LHCN-M2 (cell line): ENCODE measurements around a stretch of chr9.

DNA sequence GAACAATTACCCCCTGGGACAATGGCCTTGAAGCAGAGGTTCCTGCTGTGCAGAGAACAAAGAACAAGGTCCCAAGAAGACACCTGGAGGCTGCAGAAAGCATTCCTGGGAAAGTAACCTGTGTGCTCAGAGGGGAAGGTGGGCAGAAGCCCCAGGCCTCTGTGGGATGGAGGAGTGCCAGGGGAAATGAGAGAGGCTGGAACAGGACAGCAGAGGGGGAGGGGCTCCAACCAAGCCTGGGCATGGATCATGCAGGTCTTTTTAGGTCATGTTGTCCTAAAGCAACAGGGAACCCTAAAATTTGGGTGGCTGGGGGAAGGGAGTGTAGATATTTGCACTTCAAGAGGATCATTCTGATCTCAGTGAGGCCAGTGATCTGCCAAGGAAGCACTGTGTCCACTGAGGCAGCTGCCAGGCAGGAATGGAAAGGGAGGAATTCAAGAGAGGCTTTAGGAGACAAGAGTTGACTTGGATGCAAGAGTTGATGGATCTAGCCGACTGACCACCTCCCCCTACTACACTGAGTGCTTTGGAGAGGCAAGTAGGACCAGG is 126.7 kb downstream of the CRB2 start:
- RAMPAGE, long total RNA: no peak

DNA sequence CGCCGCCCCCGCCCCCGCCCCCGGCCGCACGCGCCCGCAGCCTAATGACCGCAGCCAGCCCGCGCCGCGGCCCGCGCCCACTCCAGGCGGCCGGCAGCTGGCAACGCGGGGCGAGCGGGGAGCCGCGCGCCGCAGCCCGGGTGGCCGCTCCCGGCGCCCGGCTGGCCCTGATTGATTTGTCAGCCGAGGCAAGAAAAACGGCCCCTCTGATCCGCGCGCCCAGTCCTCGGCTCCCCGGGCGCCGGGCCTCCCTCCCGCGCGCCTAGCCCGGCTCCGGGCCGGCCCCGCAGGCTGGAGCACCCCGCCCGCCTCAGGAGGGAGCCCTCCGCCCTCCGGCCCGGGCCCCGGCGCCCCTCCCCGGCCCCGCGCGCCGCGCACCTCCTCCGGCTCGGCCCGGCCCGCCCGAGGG is 11.9 kb upstream of the LHX2 start:
- RAMPAGE, long total RNA: no peak

- RAMPAGE, long total RNA: no peak
Measured at GRCh38 chr9:124206276-124206816, 51.4 kb upstream of the NEK6 start.

GRCh38 chr9:124219176-124219509 is 38.6 kb upstream of the NEK6 start:
- RAMPAGE, long total RNA: no peak

DNA sequence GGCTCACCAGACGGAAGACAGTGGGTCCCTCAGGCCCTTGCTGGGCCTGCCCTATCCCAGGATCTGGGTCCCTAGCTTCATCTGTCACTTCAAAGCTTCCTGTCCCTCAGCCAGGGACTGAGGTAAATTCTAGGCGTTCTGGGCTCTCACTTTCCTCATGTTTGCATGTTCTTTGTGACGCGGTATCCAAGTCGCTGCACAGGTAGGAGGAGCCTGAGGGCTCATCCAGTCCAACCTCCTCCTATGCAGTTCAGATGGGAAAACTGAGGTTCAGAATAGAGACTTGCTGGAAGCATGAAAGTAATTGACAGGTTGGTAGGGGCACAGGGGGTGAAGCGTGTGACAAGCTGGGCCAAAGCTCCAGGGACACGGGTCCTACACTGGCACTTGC is 35.4 kb upstream of the NEK6 start:
- RAMPAGE, long total RNA: no peak

DNA sequence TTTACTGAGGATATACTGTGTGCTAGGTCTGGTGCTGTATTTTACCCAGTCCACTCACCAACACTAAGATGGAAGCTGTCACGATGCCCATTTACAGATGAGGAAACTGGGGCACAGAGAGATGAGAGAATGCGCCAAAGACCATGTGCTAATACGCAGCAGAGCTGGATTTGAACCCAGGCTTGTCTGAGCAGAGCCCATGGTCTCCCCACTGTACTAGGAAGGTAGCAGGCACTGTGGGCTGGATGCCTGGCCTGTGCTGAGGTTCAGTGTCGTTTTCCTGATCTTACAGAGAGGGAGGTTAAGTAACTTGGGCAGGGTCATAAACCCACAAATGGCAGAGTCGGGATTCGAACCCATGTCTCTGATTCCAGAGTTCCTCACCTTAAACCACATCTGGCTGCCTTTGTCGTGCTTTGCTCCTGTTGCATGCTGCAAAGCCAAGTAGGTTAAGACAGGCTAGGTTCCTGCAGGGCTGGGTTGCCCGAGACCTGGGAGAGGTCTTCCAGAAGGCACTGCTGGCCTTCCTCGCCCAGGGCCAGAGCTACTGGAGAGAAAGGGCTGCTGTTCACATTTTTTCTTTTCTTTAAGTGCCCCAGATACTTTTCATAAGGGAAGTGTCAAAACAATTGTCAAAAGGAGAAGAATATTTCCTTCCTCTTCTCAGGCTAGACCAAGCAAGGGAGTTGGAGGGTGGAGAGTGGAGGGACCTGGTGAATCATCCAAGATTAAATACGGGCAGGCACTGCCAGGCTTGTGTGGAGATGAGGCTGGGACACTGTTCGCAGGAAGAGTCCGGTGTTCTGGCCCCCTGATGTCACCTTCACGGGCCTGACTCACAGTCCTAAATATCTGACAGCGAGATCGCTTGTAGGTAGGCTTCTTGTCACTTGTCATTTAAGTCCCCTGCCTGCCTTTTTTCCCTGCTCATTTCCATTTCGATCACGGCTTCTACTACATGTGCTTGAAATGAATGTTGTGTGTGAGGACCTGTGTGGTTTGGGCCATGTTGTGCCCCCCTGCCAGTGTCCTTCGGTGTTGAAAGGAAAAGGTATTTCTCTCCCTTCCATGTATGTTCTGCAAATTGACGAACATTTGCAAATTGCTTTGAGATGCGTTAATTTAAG is 3.3 kb downstream of the NEK6 start:
- RAMPAGE, long total RNA: no peak

DNA sequence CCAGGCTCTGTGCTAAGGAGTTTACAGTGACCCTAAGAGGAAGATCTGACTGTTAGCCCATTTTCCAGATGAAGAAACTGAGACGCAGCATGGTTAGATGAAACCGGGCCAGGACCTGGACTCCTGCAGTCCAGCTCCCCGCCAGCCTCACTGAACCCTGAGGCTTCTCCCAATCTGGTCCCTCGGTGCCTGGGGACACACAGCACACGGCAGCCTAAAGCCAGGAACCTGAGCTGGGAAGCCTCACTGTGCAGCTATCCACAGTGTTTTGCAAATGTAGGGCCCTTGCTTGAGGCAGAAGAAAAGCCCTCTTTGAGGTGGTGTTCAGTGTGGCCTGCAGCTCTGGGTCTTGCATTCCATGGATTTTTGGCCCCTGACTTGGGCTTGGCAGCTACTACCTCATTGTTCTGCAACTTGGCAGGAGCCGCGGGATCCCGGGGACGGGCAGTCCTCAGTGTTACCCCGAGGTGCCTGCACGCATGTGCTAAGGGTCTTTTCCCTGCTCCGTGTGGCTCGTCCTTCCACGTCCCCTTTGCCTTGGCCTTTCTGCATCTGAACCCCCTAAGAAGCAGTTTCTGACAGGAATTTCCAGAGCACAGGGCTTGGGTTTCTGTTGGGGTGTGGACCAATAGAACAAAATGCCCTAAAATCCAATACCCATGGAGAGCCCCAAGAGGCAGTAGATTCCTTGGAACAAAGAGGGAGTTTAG is 39.7 kb downstream of the NEK6 start:
- RAMPAGE, long total RNA: no peak

GRCh38 chr9:124392788-124393413 is 22.3 kb downstream of the PSMB7 start:
- RAMPAGE, long total RNA: no peak

DNA sequence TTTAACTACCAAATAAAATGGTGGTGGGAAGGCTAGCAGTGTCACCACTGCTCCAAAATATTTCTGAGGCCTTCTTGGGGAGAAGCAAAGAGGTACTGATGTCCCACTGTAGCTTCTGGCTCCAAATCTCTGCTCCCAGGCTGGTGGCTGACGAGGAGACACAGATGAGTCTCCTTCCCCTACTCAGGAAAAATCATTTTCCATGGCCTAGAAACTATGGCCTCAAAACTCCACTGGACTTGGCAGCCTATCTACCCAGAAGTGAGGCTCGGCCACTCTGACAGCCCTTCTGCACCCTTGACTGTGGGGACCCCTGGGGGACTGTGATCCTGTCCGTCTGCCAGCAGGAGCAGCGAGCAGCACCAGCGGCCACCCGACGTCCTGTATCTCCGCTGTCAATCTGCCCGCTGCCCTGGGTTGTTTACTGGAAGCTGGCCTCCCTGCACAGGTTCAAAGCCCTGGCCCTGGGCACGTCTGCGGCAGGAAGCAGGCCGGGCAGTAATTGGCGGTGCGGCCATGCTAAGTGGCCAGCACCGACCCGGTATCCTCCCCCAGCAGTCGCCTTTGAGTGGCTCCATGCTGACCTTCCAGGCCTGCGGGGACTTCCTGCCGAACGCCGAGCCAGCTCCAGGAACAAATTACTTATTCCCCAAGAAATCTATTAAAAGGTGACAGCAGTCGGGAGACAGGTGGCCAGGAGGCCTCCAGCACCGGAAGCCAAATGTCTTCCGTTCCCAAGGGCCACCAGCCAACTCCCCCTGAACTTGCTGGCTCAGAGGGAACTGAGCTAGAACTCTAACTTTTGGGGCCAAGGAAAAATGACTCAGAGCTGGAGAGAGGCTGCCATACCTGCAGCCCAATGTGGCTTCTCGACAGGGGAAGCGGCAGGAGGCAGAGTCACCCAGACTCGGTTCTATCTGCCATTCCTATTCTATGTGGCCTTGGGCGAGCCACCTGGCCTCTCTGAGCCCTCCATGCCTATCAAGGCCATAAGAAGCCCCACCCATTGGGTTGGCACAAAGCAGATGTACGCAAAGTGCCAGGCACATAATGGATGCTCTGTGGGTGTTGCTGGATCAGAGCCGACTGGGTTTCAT is 13.5 kb upstream of the PSMB7 start:
- RAMPAGE, long total RNA: no peak

- RAMPAGE, long total RNA: no peak
Measured at GRCh38 chr9:124694825-124695495, 76.2 kb downstream of the NR6A1 start.

DNA sequence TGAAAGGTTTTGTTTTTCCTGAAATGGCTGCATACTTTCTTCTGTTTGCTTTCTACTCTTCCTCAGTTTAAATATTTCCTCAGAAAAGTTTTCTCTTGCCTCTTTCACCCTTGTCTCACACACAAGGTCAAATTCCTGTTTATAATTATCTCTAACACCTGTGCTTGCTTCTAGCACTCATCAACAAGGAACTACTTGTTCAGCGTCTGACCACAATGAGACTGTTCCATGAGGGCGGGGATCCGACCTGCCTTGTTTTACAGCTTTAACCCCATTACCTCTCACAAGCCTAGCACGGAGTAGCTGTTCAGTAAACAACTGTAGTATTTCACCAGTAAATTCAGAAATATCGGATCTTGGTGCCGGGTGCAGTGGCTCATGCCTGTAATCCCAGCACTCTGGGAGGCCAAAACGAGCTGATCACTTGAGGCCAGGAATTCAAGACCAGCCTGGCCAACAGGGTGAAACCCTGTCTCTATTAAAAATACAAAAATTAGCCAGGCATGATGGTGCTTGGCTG is 37.0 kb downstream of the NR6A1 start:
- RAMPAGE, long total RNA: no peak

DNA sequence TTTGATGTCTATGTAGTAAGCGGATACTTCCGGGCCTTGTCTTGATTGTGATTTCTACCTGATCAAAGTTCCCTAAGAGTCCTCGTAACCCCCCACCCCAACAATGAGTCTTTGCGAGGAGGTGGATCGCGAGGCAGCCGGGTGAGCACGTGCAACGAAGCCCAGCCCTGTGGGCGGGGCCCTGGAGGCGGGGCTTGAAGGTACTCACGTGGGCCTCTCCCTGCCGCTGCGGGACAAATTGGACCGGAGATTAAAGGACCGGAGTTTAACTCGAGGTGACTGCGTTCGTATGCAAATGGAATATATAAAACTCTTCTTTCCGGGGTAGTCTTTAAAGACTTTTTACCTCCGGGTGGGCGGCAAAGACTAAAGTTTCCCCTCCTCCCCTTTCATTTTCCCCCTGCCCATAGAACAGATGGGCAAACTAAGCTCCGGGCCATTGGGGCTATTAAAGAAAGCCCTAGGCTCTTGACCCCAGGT is 428 bp upstream of the NR6A1 start:
- RAMPAGE, long total RNA: no peak

DNA sequence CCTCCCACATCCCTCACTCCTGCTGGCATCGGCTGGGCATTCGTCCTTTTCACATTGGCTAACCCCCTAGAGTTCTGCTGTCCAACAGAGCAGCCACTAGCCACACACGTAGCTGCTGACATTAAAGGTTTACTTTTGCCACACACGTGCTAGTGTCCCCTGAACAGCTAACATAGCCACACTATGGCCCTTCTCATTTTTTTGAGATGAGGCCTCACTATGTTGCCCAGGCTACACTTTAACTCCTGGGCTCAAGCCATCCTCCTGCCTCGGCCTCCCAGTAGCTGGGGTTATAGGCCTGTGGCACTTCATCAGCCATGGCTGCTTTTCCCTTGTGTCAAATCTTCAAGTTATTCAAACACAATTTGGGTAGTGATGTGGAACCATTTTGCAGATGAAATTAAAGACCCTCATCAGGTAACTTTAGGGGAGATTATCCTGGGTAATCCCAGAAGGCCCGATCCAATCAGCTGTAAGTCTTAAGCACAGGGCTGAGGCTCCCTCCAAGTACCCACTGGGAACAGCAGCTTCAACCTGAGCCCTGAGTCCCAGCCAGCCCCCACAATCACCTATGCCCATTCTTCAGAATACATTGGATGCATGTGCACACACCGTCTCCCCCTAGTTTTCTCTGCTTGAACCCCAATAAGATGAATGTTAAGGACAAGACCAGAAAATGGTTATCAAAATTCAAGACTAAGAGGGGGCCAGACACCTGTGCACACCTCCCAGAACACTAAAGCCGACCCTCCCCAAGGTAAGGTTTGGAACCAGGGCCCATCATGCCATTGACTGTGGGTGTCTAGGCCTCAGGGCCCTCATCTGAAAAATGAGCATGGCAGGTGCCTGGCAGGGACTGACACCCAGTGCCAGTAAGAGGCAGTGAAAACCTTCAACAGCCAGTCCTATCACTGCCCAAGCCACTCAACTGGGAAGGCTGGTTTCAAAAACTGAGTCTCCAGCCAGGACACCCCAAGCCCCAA is 2.5 kb downstream of the RPL35 start:
- RAMPAGE, long total RNA: no peak

- RAMPAGE, long total RNA: no peak
Measured at GRCh38 chr9:124870093-124871156, 8.5 kb downstream of the ARPC5L start.

GRCh38 chr9:124877318-124878051 is 15.6 kb downstream of the ARPC5L start:
- RAMPAGE, long total RNA: no peak

GRCh38 chr9:125146257-125146624 is 2.9 kb upstream of the SCAI start:
- RAMPAGE, long total RNA: no peak

DNA sequence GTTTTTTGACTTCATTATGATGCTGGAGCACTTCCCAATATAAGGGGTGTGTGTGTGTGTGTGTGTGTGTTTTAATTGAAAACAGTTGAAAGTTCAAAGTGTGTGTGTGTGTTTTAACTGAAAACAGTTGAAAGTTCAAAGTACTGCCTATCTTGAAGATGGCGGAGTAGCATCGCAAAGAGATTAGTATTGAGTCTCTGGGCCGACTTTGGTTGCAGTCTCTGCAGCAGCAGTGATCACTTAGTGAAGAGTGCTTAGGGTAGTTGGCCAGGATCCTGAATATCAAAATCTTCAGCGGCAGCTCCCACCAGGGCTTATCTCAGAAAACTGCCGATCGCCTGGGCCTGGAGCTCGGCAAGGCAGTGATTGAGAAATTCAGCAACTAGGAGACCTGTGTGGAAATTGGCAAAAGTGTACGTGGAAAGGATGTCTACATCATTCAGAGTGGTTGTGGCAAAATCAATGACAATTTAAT is 7.1 kb upstream of the SCAI start:
- RAMPAGE, long total RNA: no peak

- RAMPAGE, long total RNA: no peak
Measured at GRCh38 chr9:125288515-125289170, 27.0 kb downstream of the GAPVD1 start.

GRCh38 chr9:125407607-125407949 is 146.0 kb downstream of the GAPVD1 start:
- RAMPAGE, long total RNA: no peak

GRCh38 chr9:125468489-125469185 is 207.0 kb downstream of the GAPVD1 start:
- RAMPAGE, long total RNA: no peak